Hepatocyte (in vitro differentiated cells and primary cell): ENCODE measurements around a stretch of chr1.

- RAMPAGE, long total RNA, result no peak
- RRBS, result no CpG with 5 or more reads among the region's 7 CpGs
Measured at GRCh38 chr1:162388540-162388977, 7.0 kb downstream of the C1orf226 start.

- RAMPAGE, long total RNA, result no peak
- RRBS, result no CpG with 5 or more reads among the region's 3 CpGs
Measured at GRCh38 chr1:162571724-162572425, 10.4 kb downstream of the UAP1 start.

- RAMPAGE, long total RNA, result no peak
- RRBS, result no CpG with 5 or more reads among the region's 6 CpGs
Measured at GRCh38 chr1:162581107-162581718, 19.7 kb downstream of the UAP1 start.

DNA sequence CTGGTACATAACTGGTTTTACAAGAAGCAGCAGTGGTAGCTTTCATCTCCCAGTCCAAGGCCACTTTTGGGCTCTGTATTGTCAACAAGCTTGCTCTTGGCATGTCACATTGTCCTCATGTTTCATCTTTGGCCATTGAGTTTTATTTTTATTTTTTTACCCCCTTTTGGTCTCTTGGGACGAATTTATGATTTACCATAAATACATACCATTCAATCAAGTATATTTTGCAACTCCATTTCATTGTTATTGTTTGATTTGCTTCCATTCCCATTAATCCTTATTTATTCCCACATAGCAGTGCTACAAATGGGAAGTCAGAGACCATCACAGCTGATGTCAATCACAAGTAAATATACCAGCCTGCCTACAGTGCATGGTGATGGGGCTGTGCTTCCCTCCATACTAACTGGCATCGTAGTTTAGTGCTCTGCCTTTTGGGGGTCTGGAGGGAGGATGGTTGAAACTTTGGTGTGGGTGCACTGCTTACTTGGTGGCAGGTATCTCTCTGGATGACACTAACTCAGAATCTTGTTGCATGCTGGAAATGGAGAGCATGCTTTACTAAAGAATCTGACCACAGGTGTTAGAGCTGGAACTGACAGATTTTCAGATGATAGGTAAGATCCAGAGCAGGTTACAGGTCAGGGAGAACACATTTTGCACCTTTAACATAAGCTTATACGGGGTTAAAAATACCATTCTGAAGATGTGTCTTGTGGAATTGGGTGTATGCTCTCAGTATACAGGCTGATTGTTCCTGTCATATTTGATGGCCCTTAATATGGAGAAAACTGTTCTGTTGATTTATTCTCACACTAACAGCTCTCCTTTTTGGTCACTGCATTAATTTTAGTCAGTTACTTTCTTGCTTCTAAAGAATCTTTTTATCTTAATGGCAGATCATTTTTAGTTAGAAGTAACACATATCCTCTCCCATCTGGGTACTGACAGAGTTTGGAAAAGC, 31.2 kb downstream of the UAP1 start:
- RAMPAGE, long total RNA, result no peak
- RRBS, result no CpG with 5 or more reads among the region's 3 CpGs

DNA sequence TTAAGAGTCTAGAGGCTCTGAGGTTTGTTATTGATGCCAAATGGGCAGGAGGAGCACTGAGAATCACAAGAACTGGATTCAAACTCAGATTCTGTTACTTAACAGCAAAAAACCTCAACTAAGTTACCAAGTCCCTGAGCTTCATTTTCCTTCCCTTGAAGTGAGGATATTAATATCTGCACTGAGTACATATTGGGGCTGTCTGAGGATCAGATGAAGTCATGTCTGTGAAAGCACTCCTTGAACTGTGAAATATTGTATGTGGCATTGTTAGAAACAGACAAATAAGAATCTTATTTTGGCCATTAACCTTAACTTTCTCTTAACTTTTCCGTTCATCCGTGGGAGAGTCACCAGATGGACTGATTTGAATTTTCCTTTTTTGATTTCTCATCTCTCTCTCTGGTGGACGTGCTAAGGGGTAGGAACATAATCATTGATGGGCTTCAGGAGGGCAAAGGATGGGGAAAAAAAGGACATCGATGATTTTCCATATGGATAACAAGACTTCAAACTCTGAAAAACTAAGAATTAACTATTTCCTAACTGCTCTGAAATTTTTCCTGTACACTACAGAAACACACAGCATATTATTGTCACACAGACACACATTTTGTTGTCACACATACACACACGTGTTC, 5.2 kb upstream of the DDR2 start:
- RAMPAGE, long total RNA, result no peak
- RRBS, result no CpG with 5 or more reads among the region's 5 CpGs

DNA sequence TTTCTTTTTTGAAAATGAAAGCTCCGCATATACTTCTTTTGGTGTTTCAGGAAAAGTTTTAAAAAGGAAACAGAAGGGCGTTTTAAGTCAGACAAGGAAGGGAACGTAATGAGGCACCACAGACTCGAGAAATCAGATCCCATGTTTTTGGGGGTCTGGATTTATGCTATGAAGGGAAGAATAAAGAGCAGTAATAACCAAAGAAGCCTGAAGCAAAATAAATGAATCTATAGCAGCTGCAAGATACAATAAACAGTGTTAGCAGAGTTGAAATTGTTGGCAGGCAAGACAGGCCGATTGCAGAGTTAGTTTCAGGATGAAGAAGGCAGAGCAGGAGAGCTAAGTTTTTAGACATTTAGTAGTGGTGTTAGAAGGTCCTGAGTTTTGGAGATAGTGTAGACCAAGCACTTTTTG, 408 bp downstream of the DDR2 start:
- RAMPAGE, long total RNA, result no peak
- RRBS, result no CpG with 5 or more reads among the region's 5 CpGs

DNA sequence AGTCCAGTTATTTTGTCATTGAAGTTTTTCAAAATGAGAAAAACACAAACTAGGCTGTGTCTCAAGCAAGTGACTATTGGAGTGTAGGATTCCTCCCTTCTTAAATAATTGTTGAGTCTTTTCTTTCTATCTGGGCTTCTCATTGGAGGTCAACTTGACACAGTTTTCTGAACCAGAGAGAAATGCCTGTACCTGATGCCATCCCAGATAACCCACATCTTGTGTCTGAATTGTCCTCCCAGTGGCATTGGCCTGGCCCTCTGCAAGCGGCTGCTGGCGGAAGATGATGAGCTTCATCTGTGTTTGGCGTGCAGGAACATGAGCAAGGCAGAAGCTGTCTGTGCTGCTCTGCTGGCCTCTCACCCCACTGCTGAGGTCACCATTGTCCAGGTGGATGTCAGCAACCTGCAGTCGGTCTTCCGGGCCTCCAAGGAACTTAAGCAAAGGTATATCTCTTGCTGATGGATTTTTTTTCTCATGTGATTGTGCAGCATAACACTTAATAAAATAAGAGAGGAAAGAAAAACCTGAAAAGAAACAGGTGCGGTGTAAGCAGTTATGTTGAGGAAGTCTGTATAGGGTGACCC, 2.0 kb downstream of the HSD17B7 start:
- RAMPAGE, long total RNA, result no peak
- RRBS, result no CpG with 5 or more reads among the region's 6 CpGs

- RAMPAGE, long total RNA, result no peak
- RRBS, result no CpG with 5 or more reads among the region's 4 CpGs
Measured at GRCh38 chr1:163070448-163071206, 1.5 kb downstream of the RGS4 start.

DNA sequence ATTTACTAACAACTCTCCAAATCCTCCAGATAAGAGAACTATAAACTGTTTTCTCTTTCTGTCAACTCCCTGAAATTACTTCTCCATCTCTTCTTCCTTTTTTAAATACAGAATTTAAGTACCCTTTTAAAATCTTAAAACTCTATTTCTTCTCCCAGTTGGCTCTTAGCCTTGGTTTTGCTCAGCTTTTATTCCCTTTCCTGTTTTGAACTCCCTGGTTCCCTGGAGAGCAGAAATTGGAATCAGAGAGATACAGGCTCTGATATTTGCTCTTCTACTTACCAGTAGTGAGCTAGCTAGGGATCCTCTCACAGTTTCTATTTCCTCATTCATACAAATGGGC, 606.2 kb downstream of the NUF2 start:
- RAMPAGE, long total RNA, result no peak

DNA sequence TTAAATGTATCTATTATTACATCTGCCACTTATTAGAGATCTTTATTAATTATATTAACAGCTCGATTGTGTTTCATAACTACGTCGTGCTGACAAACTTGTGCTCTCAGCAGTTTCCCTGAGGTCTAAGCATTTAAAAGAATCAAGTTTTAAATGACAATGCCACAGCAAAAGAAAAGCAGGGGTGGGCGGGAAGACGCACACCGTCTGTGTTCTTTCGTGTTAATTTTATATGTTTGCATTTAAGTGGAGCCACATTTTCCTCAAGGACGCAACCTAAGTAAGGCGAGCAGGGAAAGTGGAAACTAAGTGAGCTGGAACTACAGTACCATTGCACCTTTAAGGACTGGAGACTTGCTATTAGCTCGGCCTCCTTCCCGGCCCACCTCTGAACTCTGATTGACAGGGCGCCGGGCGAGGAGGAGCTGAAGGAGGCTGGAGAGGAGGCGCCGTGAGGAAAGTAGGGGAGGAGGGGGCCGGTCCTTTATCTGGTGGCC, 450 bp upstream of the PBX1 start:
- RAMPAGE, long total RNA, result no peak
- RRBS, result 2% methylated on average over 3 of the region's 17 CpGs

DNA sequence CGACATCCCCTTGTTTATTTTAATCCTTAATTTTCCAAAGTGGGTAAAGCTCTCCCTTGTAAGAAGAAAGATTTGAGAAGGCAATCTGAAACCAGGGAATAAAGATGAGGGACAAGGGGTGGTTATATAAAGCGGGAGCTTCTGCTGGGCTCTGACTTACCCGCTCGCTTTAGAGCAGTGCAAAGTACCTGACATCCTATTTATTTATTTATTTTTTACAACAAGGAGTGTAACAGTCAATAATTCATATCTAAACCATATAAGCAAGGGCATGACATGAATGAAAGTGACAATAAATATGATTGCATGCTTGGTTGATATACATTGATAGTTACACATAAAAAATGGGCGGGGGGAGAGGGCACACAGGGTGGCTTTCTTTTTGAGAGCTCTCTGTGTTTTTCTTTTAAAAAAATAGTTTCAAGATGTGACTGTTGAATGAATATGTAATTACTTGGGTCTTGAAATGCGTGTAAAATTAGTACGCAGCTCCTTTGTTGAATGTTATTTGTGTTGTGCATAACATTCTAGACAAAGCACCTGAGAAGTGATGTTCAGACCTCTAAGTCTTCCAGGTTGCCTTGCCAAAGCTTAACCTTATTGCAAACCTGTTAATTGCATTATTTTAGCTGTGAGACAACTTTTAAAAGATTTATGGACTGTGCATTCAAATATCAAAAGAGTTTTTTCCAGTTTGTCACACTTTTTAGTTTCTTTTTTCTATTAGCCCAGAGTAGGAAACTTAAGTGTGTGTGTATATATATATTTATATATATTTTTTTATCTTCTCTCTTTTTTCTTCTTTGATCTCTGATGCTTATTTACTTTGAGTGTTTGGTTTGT, 5.3 kb downstream of the PBX1 start:
- RAMPAGE, long total RNA, result no peak
- RRBS, result no CpG with 5 or more reads among the region's 7 CpGs

DNA sequence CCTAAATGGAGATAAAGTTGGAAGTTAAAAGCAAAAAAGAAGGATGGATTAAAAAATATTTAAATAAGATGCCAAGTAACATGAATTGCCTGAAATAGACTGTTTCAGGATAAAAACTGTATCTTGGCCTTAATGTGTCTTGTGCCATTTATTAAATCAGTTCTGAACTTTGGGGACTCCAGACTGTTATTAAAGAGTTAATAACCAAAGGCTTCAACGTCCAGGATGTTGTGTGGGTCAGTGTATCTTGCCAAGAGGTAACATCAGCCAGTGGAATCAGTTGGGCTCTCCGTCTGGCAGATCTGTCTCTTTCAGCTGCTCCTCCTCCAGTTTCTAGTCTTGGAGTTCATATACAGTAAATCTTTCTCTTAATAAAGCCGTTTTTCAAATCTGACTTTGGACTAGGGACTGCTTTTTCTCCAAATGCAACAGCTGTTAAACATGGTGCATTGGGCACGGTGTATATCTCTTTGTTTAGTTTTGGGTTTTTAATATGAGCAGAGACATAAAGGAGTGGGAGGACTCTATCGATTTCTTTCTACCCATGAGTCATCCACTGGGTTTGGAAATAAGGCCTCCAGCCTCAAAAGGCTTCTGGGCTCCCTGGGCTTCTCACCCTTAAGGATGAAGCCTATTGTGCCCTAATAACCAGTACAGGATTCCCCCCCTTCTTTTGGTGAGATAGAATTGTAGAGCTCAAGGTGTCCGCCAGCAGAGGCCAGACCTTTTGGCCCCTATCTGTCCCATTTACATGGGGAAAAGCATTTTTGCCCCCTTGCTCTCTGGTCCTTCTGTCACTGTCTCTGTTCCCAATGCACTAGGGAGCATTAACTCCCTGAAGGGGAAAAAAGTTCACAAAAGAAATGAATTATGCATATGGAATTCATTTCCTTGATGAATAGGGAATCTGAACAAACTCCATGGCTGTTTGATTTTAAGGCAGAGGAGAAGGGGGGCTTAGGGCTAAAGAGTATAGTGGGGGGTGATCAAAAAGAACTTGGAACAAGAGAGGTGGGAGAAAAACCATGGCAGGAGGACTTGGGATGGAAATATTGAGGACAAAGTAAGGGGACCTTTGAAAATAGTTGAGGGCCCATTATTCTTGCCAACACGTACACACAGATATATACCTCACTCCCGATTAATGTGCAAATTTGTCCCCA, 86.0 kb downstream of the PBX1 start:
- RAMPAGE, long total RNA, result no peak
- RRBS, result no CpG with 5 or more reads among the region's 8 CpGs

GRCh38 chr1:164673637-164674149, 114.7 kb downstream of the PBX1 start:
- RAMPAGE, long total RNA, result no peak
- RRBS, result no CpG with 5 or more reads among the region's 10 CpGs

DNA sequence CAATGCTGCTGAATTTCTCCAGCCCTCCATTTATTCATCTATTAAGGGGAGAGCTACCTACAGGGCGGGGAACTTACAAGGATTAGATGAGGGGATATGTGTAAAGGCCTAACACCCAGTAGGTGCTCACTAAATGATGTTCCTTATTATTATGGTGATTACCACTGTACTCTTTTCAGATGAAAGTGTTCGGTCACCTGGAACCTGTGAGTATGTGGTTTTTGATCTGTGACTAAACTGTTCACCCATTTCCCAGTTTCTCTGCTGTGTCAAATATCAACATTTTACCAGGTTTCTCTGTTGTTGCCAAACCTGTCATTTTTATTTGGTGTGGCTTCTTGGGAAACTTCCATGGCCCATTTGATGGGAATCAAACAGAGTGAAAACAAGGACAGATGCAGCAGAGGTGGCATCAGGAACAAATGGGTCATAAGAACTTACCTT, 127.1 kb downstream of the PBX1 start:
- RAMPAGE, long total RNA, result no peak
- RRBS, result no CpG with 5 or more reads among the region's 2 CpGs

GRCh38 chr1:164723450-164724016, 164.5 kb downstream of the PBX1 start:
- RAMPAGE, long total RNA, result no peak
- RRBS, result no CpG with 5 or more reads among the region's 10 CpGs

- RAMPAGE, long total RNA, result no peak
- RRBS, result no CpG with 5 or more reads among the region's 8 CpGs
Measured at GRCh38 chr1:164727696-164728405, 168.9 kb downstream of the PBX1 start.

DNA sequence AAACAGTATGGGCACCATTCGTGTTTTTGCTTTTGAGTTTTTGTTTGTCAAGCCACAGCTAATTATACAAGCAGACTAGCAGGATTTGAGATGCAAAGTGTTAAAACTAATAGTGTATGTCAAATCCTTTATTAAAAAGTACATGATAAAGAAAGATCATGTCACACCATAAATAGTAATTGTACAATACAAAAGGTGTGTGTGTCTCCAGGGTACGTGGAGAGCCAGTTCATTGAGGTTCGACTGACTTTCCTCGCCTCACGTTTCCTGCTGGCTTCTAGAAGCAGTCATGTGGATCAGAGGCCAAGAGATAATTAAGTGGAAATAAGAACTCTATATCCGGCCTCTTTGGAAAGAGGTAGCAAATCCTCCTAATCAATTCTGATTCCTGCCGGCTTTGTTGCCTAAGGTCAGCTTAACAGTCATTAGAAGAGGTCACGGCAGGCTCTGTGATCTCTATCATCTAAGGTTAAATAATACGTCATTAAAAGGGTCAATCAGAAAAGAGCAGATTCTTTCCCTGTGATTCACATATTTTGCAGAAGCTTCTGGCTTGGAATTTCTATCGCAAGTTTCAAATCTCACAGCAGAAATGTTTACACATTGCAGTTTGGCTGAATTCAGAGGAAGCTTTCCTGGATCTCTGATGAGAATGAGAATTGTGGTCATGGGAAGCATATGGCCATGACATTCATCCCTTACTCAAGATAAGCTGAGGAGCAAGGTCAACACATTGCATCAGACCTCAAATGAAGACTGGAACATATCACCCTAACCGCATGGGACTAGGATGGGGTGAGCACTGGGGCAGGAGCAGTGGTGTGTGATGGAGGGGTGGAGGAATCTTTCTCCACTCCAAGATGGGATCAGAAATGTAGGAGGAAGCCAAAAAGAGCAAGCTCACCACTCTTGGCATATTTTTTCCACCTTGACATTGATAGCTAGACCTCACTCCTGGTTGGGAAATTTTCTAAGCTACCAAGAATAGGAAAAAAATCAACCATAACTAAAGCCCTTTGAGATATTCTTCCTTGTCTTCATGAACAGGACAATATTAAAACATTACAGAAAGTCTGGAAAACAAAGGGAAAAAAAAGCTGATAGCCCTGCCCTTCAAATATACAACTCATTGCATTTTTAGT, 189.4 kb downstream of the PBX1 start:
- RAMPAGE, long total RNA, result no peak
- RRBS, result 0% methylated on average over 1 of the region's 11 CpGs

- RAMPAGE, long total RNA, result no peak
- RRBS, result no CpG with 5 or more reads among the region's 7 CpGs
Measured at GRCh38 chr1:164836456-164837109, 277.6 kb downstream of the PBX1 start.

GRCh38 chr1:165393156-165393548, 36.6 kb upstream of the LMX1A start:
- RAMPAGE, long total RNA, result no peak
- RRBS, result no CpG with 5 or more reads among the region's 8 CpGs

DNA sequence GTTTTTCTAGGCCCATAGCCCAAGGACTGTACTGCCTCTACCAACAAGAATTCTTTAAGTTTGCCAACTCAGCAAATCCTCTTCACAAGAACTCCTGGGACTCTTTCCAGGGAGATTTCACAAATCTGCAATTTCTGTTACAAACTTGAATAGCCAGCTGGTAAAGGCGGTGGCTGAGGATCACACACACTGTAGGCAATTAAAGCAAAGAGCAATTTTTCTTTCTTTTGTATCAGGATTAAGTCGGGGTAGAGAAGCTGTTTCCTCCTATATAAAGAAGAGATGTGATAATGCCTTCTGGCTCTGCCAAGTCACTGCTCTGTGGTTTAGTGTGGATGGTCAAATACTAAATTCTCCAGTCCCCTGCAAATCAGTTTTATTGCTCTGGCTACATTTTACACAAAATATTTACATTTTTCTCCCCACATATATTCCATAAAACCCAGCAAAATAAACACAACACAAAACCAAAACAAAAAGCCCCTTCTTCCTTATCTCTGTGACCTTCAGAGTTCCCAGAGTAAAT, 1.6 kb downstream of the ALDH9A1 start:
- RAMPAGE, long total RNA, result no peak
- RRBS, result no CpG with 5 or more reads among the region's 2 CpGs